HTR-8/SVneo (cell line): ENCODE measurements around the genes ALG11 and THSD1.

DNA sequence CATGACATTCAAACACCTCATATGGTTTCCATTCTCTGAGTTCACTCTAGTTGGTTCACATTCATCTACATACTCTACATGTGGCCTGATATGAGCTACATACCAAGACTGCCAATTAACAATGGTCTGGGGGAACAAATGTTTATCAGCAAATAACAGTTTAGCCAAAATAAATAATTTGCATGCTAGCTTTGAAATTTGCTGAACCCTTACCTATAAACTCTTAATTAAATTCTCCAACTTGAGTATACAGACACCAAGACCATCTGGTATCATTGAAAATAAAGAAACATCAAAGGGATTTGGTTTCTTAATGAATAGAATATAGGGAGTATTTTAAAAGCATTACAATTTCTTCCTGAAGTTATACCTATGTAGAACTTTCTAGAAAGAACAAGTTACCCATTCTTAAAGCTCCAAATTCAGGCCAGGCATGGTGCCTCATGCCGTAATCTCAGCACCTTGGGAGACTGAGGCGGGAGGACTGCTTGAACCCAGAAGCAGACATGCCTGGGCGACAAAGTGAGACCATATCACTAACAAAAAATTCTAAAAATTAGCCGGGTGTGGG is 22.8 kb downstream of the KCNRG start:
- RRBS, result no CpG with 5 or more reads among the region's 4 CpGs

- RRBS, result no CpG with 5 or more reads among the region's 7 CpGs
Observed at GRCh38 chr13:50140752-50141078, 125.5 kb downstream of the KCNRG start.

- RRBS, result no CpG with 5 or more reads among the region's 2 CpGs
Observed at GRCh38 chr13:50421163-50421384, 405.8 kb downstream of the KCNRG start.

GRCh38 chr13:50914646-50914892 is 5.0 kb downstream of the RNASEH2B start:
- RRBS, result no CpG with 5 or more reads among the region's 1 CpG

GRCh38 chr13:50974121-50974429 is 64.5 kb downstream of the RNASEH2B start:
- RRBS, result no CpG with 5 or more reads among the region's 3 CpGs

GRCh38 chr13:50982372-50982750 is 72.8 kb downstream of the RNASEH2B start:
- RRBS, result no CpG with 5 or more reads among the region's 10 CpGs

DNA sequence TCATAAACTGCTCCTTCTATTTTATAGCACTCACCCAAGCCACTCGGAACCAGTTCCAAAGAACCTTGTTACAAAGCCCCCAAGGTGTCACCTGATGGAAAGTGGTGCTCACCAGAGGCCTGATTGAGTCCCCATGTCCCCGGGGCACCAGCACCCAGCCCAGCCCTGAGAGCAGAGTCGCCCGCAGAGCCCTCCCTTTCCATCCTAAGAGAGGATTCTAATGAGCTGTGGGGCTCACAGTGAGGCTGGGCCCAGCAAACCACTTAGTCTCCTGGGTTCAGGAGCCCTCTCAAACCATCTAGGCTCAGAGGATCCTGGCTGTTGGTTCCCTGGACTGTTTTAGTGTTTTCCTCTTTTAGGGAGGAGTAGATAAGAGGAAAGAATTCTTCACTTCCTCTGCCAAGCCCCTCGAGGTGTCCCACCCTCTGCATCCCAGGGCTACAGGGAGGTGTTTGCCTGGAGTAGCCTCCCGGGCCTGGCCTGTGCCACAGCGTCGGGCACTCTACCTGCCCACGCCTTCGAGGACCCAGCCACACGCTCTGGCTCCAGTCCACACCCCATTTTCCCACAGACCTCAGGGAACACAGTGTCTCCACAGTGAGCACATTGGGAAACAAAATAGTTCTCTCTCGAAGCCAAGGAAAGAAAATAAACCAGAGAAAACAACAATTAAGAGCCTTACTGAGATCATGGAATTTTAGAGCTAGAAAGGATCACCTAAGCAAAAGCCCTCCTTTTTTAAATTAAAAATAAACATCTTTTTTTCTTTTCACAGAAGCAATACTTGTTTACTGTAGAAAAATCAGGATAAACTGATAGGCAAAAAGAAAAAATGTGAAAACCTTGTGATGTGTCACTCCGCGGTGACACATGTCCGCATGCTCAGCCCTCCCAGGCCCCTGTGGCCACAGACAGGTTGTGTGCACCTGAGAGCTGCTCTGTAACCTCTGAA is 34.3 kb downstream of the DHRS12 start:
- RRBS, result no CpG with 5 or more reads among the region's 15 CpGs

- RRBS, result no CpG with 5 or more reads among the region's 4 CpGs
Observed at GRCh38 chr13:51802725-51803286, 1.2 kb downstream of the DHRS12 start.

GRCh38 chr13:51958030-51958801 is 53.0 kb downstream of the ATP7B start:
- RRBS, result no CpG with 5 or more reads among the region's 11 CpGs

GRCh38 chr13:51997752-51998578 is 13.3 kb downstream of the ATP7B start:
- RRBS, result no CpG with 5 or more reads among the region's 7 CpGs

DNA sequence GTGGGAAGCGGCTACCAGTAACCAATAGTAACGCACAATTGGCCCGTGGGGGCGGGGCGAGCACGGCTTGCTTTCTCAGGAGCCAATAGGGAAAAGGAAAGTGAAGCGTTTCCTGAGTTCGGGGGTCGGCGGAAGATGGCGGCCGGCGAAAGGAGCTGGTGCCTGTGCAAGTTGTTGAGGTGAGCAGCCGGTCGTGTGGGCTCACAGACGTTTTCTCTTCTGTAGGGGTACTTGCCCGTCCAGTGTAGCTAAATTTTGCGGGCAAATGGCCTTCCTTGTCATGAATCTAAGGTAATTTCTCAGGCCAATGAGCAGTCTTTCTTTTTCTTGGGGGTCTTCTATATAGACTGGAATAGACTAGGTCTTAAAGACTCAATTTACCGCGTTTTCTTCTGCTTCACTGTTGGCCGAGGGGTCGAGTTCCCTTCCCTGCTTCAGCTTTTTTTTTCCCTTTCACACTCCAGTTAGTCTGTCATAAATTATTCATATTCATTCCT is at the start of gene ALG11:
ALG11 (plus strand) TSS at position 115 of the 497 bp plus-strand sequence.
- RRBS, result no CpG with 5 or more reads among the region's 22 CpGs

GRCh38 chr13:52029413-52030043 is 5.0 kb downstream of the UTP14C start:
- RRBS, result no CpG with 5 or more reads among the region's 8 CpGs

DNA sequence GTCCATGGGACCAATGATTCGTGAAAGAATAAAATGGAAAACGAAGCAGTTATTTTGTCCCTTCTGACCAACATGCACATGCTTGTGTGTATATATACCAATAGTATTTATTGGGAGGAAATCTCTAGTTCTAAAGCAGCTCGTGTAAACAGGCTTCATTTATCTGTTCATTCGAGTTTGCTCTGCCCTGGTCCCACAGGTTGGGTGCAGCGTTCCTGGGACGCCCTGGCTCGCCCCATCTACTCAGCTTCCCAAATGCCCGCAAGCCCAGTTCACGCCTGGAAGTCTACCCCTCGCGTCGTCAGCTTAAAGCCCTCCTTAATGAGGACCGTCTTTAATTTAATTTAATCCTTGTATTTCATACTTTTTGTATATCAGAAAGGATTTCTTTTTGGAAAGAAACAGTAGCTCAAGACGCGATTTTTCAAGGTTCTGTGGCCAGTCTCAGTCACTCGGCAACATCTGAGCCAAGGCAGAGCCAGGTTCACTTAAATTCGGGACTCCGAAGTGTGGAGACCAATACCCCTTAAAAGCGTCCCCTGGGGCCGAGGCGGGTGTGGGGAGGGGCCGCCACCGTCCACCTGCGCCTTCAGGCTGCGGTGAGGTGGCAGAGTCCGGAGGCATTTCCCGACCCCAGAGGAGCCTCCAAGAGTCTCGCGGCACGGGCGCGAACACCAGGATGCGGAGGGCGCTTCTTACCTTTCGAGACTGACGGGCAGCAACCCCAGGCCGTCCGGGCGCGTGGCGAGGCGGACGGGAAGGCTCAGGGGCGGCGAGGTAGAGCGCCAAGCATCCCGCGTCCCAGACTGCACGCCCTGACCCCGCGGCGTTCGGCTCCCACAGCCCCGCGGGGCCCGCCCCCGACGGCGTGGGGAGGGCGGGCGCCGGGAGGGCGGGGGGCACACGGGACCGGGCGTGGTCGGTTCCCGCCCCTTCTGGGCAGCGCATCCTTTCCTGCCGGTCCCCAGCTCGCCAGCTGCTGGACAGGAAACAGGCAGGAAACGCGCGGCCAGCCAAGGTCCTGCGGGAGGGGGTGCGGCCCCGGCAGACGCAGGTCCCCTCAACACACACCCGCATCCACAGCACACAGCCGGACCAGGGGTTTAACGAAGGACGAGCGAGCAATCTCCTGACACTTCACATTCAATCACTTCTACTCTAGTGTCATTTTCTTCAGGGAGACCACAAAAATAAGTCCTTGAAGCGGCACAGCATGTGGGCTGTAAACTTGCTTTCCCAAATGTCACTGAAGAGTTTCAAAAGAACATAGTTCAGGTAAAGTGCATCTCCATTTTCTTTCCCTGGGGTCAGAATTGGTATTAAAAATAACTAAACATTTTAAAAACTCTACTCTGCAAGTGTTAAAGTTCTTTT is at the start of gene THSD1:
THSD1 (minus strand) TSS at position 841 of the 1,374 bp plus-strand sequence.
- RRBS, result 1% methylated on average over 19 of the region's 84 CpGs

DNA sequence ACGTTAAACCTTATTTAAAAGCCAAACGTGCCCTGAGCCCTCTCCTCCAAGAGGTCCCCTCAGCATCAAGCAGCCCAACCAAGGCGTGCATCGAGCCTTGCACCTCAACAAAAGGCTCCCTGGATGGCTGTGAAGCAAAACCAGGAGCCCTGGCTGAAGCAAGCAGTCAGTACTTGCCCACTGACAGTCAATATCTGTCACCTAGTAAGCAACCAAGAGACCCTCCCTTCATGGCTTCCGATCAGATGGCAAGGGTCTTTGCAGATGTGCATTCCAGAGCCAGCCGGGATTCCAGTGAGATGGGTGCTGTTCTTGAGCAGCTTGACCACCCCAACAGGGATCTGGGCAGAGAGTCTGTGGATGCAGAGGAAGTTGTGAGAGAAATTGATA is 93.3 kb downstream of the PCDH17 start:
- RRBS, result 25% methylated on average over 1 of the region's 6 CpGs

DNA sequence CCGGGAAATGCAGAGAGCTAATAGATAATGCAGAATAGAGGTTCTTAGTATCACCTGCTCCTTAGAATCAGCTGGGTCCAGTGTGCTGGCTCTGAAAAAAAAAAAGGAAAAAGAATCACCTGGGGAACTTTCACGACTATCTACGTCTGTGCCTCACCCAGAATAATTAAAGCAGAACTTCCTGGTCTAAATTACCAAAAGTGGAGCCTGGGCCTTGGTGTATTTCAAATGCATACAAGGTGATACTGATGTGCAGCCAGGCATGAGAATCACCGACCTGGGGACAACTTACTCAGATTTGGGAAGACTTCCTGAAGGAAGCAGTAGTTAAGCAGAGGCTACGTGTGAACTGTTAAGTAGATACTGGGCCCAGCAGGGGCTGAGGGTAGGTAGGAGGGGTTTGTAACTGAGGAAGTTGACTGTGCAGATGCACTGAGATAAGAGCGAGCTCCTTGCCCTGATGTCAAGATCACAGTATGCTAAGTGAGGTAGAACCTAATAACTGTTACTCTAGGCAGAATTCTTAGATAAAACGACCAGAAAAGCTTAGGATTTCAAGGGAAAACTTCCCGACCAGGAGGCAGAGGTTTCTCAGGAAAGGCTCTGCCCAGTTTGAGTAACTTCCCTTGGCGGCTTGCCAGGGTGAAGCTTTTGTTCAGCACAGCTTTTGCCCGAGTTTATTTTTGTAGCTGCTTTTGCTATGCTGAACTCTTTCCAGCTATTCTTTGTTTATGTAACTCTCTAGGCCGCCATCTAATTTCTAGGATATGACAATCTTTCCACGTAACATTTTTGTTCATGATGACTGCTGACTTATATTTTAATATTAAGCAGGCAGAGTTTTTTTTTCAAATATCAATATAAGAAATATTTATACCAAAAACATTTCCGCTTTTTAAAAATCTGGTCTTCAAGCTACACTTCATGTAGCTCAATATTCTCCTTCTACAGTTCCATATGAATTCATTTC is 632.1 kb downstream of the DIAPH3 start:
- RRBS, result no CpG with 5 or more reads among the region's 13 CpGs

DNA sequence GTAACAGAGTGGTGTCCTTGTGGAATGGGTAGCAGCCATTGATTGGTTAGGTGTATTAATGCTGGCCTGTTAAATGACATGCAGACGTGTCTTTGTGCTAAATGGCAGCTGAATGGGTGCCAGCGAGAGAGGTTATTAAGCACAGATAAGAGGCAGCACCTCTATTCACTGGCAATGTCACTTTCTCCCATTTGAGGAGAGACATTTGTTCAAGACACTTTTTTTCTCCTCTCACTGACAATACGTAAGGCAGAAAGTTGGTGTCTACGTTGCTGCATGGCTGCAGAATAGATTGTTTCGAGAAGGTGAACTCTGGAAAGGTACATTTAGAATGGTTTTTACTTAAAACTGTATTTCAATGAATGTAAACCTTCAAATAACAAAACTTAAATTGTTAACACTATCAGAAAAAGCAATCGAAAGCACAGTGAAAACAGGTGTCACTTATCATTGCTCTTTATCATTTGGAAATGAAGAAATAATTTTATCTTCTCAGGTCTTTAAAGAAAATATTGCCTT is 1289.2 kb downstream of the PCDH9 start:
- RRBS, result no CpG with 5 or more reads among the region's 6 CpGs

DNA sequence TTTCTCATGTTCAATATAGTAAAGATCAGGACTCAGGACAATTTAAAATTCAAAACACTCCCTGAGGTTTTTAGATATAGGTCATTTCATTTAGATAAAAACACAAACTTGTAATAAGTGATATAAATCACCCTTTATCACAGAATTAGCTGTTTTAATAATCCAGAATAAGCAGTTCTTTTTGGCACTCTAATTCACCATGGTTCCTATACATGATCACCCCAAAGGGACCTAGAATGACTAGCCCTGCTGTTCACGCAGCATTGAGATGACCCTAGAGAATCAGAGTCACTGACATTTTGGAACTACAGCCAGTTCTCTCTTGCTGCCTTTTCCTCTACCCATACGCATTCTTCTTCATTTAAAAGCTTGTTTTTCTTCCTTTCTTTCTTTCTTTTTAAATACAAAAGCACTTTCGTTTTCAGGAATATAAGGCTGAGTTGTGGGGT is 95.9 kb downstream of the PCDH9 start:
- RRBS, result no CpG with 5 or more reads among the region's 3 CpGs

DNA sequence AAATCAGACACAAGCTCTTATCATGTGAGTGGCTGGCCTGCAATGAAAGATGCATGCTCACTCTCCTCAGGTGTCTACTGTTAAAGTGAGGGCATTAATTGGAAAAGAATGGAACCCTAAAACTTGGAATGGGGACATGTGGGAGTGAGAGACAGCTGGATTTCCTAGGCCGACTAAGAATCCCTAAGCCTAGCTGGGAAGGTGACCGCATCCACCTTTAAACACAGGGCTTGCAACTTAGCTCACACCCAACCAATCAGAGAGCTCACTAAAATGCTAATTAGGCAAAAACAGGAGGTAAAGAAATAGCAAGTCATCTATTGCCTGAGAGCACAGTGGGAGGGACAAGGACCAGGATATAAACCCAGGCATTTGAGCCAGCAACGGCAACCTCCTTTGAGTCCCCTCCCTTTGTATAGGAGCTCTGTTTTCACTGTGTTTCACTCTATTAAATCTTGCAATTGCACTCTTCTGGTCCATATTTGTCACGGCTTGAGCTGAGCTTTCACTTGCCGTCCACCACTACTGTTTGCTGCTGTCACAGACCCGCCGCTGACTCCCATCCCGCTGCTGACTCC is 886.7 kb downstream of the KLHL1 start:
- RRBS, result no CpG with 5 or more reads among the region's 8 CpGs